Iris pigment epithelial cell (primary cell): ENCODE measurements around a stretch of chr3.

GRCh38 chr3:169143563-169143899 is 520.0 kb downstream of the MECOM start:
- RRBS, result no CpG with 5 or more reads among the region's 2 CpGs

GRCh38 chr3:169324699-169325197 is 338.8 kb downstream of the MECOM start:
- RRBS, result no CpG with 5 or more reads among the region's 5 CpGs

- RRBS, result no CpG with 5 or more reads among the region's 9 CpGs
Observed at GRCh38 chr3:169619522-169620479, 43.7 kb downstream of the MECOM start.

DNA sequence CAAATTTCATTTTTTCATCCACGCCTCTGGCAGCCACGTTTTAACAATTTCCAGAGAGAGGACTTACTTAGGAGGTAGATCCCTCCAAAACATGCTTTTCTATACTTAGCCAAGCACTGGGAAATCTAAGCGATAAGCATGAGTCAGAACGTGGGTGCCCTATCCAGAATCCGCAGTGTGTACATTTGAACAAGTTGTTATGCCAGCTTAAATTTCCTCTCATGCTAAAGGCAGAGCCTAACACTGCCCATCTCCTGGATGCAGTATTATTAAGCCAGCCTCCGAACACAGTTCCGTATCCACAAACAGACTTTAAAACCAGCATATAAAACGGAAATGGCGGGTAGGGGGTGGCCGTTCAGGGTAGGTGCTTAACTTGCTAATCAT is 1.1 kb upstream of the LRRIQ4 start:
- RRBS, result no CpG with 5 or more reads among the region's 10 CpGs

GRCh38 chr3:169945203-169945643 is 21.4 kb upstream of the SEC62 start:
- RRBS, result no CpG with 5 or more reads among the region's 7 CpGs

GRCh38 chr3:169965337-169965987 is 1.1 kb upstream of the SEC62 start:
- RRBS, result no CpG with 5 or more reads among the region's 12 CpGs

GRCh38 chr3:169965988-169966393 is 616 bp upstream of the SEC62 start:
- RRBS, result no CpG with 5 or more reads among the region's 10 CpGs

GRCh38 chr3:170007141-170007340 is 30.8 kb upstream of the GPR160 start:
- RRBS, result no CpG with 5 or more reads among the region's 2 CpGs

DNA sequence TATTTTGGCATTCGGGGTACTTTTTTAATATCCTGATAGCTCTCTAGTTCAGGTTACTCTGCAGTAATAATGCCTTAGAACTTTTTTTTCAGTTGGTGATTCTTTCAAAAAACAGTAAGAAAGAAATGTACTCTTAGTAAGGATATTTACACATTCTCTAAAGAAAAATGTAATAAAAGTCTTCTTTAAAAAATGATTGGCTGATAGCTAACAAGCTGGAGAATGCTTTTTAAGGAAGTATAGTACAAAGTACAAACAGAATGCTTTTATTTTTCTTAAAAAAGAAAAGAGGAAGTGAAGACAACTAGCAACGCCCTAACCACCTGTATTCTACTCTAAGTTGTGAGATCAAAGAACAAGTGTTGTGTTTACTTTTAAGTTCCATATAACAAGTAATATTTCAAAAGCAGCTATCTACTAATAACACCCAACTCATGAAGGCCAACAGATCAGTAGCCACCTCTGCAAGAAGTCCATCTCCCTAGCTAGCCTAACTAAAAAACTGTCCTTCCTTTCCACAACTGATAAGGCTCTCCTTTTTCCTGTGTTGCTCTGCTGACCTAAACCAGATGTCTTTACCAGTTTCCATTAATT is 27.1 kb downstream of the PHC3 start:
- RRBS, result no CpG with 5 or more reads among the region's 2 CpGs

- RRBS, result no CpG with 5 or more reads among the region's 4 CpGs
Observed at GRCh38 chr3:171261360-171261945, 198.8 kb downstream of the TNIK start.

- RRBS, result 8% methylated on average over 2 of the region's 27 CpGs
Observed at GRCh38 chr3:171457380-171458525, 2.5 kb downstream of the TNIK start.

DNA sequence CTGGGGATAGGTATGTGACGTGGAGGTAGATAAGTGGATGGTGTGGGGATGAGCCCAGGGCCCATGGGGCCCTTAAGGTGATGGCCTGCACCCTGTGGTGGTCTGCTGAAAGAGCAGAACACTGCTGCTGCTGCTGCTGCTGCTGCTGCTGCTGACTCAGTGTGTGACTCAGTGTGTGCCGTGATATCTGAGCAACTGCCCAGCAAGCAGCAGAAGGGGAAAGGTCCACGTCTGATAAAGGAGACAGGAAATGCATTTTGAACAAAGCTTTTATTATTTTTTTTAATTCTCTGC is 63.9 kb upstream of the TNIK start:
- RRBS, result no CpG with 5 or more reads among the region's 3 CpGs

DNA sequence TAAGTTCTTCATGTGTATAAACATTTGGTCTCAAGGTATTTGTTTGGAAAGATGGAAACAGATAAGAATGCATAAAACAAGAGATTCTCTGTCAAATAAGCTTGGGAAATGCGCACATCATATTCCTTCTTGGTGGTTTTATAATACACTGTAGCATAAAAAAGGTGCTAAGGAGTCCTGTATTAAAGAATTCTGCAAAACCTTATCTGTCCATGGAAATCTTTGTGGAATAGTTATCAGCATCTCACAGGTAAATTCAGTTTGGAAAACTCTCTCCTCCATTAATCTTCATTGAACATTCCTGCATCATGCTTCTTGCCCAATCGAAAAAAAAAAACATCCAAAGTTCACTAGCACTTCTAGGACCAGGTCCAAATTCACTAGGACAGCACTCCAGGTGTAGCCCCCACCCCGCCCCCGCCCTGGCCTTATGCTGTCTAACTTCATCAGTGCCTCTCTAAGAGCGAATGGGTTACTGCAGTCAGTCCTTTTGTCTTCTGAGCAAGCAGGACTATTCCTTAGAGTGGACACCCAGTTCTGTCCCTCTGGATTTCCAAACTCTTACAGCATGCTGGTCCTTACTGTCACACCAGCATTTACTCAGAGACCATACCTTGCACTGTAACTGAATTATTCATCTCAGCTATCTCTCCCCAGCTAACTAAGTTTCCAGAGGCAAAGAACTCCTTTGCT is 138.6 kb downstream of the PLD1 start:
- RRBS, result no CpG with 5 or more reads among the region's 5 CpGs

- RRBS, result no CpG with 5 or more reads among the region's 6 CpGs
Observed at GRCh38 chr3:171677372-171678204, 132.7 kb downstream of the PLD1 start.

DNA sequence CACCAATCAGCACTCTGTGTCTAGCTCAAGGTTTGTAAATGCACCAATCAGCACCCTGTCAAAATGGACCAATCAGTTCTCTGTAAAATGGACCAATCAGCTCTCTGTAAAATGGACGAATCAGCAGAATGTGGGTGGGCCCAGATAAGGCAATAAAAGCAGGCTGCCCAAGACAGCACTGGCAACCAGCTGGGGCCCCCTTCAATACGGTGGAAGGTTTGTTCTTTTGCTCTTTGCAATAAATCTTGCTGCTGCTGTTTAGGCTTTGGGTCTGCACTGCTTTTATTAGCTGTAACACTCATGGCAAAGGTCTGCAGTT is 63.6 kb downstream of the PLD1 start:
- RRBS, result no CpG with 5 or more reads among the region's 2 CpGs

- RRBS, result no CpG with 5 or more reads among the region's 10 CpGs
Observed at GRCh38 chr3:171791207-171792386, 18.7 kb downstream of the PLD1 start.

DNA sequence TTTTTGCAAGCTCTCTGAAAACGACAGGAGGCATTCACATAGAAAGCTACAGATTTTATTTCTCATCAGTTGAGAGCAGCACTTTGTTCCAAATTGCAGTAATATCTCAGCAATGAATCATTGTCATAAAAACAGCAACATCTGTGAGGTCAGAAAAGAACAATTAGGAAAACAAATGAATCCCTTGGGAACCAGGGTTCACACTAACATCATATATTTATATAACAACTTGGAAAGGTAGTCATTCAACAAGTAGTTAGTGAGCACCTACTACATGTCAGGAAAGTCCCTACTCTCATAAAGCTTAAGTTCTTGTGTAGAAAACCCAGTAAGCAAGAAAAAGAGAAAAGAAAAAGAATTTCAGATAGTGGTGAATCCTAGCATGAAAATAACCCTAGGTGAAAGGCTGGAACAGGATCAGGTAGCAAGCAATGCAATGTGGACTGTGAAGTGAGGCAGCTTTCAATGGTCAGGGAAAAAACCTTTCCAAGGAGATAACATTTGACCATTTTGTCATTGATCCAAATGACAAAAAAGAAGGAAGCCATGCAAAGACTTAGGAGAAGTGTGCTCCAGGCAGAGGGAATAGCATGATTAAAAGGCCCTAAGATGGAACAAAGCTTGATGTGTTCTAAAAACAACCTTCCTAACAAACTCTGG is 8.2 kb downstream of the PLD1 start:
- RRBS, result no CpG with 5 or more reads among the region's 1 CpG

DNA sequence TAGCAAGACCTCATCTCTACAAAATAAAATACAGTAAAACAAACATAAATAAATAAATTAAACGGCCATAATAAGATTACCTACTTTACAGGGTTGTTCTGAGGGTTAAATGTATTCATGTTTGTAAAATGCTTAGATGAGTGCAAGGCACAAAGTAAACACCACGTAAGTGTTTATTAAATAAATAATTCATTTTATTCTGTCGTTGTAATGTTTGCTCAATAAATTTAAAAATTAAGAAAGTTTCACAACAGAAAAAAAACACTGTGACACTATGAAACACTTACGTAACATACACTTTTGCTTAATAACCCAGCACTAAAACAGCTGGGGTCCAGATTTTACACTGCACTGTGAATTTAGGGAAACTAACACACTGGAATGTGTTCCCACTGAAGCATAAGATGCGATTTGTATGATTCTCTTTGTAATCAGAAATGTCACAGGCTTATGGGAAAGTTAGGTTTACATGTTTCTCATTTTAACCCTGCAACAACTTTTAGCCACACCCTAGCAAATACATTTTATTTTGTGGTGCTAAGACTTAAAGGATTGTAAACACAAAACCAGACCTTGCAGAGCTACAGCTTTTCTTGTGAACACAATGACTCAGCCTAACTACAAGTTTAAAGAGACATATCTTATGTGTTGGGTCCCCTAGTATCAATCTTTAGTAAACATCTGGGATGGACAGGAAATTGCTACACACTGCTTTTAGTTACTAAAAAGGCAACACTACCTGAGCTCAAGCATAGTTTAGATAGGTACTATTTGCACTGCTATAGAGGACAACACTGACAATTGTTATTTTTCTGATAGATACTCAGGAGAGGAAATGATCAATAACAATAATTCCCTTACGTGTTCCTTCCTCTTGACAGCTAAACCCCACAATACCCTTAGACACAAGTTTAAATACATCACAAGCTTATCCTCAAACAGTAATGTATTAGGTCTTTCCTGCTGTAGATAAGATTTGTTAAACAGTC is 4.0 kb downstream of the PLD1 start:
- RRBS, result no CpG with 5 or more reads among the region's 6 CpGs

- RRBS, result no CpG with 5 or more reads among the region's 1 CpG
Observed at GRCh38 chr3:172044894-172045336, 5.5 kb downstream of the FNDC3B start.

DNA sequence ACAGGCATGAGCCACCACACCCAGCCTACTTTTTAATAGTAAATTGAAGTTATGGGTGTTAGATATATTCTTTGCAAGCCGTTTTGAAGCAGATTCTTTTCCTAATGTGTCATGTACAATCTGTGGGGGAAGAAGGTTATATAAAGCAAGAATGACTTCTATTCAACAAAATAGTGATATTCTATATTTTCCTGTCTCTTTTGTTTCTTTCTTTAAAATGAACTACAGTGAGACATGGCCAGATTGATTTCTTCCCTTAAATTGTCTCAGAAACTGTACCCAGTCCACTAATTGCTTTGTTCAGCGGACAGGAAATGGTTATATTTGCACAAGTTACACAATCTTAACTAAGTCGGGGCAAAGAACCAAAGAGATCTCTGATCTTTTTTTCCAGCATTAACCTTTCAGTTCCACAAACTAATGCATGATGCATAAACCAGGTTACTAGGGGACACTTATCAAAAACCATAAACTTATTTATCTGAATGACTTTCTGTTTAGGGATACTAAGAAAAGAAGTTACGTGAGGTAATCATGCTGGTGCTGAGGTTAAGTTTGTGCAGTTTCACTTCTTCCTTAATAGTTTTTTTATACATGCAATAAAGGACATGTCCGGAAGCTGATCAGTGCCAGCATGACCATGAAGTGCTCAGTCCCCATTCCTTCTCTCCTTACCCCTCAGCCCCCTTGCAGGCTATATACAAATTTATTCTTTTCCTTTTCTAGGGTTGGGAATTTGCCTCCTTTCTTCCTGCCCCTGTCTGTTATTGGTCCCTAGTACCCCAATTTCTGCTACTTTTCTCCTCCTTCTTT is 22.3 kb downstream of the FNDC3B start:
- RRBS, result no CpG with 5 or more reads among the region's 5 CpGs